Left colon (tissue), 1 donor: ENCODE data around the genes SNTA1 and CHMP4B.

DNA sequence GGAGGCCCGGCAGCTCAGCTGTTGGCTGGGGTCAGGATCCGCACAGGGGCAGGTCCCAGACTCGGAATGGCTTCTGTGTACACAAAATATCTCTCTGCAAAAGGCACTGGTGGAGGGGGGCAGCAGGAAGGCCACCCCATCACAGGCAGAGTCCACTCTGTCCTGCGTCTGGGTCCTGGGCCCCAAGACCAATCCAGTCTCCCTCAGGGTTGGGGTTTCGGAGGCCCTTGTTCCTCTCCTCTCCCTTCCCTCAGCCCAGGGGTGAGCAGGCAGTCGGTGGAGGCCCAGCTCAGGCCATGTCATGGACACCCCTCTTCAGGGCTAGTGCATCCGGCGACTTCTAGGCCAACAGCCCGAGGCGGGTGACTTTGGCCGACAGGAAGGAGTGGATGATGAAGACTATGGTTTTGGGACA is 6.9 kb upstream of the CDK5RAP1 start:
- PRO-cap: no peak

DNA sequence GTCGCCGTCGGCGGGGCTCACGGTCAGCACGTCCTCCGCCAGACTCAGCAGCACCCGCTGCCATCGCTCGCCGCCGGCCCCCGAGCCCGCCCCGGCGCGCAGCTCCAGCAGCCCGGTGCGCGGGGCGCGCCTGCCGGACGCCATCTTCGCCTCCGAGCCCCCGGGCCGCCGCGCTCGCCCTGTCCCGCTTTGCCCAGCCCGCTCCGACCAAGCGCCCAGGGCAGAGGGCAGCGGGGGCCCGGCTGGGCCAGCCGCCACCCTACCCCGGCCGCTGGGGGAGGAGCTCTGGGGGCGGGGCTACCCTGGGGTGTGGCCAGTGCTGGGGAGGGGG is at the start of gene SNTA1:
SNTA1 (minus strand) TSS at position 287 of the 331 bp plus-strand sequence.
- PRO-cap: bidirectional peak, plus-strand start outside the sequence, minus-strand start at position 191 of the sequence

DNA sequence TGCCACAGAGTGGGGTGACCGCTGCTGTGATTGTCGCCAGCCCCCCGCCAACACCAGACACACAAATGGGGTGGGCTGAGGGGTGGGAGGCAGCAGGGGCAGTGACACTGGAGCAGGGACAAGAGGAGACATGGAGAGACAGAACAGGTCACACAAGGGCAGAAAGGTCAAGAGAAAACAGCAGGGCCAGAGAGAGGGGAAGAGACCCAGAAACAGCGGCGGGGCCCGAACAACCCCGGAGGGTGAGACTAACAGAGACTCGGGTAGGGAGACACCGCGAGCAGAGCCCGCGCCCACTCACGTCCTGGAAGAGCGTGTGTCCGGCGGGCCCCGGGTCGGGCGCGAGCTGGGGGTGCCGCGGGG is 324 bp downstream of the NECAB3 start:
- PRO-cap: no peak

DNA sequence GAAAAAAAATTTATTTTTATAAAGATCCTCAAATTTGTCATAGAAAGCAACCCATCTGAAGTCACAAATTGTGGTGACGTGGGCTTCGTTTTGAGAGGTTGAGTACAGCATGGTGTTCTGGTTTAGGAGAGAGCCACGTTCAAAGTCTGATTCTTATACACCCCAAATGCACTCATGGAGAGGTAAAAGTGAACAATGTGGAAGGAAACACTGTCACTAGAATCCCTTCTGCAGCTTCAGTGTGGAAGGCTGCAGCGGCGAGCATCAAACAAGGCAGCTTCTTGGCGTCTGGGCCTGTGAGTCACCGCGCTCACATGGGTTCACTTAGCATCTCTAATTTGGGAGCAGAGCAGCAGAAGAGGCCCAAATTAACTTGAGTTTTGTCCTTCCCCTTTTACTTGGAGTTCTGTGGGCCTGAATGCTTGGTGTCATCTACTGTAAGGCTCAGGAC is 10.9 kb upstream of the E2F1 start:
- PRO-cap: no peak

- PRO-cap: unidirectional peak, plus-strand start at chr20:33811350; unidirectional peak, plus-strand start at chr20:33811431
Measured at GRCh38 chr20:33810770-33811798, at the start of gene CHMP4B. CHMP4B (plus strand) TSS chr20:33811348.

DNA sequence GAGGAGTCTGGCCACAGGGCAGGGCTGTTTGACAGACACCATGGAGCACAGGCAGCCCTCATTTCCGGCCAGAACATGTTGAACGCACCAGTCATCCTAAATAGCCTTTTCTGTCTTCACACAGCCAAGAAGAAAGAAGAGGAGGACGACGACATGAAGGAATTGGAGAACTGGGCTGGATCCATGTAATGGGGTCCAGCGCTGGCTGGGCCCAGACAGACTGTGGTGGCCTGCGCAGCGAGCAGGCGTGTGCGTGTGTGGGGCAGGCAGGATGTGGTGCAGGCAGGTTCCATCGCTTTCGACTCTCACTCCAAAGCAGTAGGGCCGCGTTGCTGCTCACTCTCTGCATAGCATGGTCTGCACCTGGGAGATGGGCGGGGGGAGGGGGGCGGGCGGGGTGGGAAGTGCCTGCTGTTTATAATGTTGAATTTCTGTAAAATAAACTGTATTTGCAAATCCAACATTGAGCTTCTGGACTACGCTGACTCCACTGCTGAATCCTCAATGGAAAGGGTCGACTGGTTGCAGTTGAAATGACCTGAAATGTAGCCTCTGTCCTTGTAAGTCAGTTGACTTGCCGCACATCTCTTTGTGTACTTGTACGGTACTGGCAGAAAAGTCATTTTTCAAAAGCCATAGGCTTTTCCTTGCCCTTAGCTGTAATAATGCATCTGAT is 42.4 kb downstream of the CHMP4B start:
- PRO-cap: no peak

DNA sequence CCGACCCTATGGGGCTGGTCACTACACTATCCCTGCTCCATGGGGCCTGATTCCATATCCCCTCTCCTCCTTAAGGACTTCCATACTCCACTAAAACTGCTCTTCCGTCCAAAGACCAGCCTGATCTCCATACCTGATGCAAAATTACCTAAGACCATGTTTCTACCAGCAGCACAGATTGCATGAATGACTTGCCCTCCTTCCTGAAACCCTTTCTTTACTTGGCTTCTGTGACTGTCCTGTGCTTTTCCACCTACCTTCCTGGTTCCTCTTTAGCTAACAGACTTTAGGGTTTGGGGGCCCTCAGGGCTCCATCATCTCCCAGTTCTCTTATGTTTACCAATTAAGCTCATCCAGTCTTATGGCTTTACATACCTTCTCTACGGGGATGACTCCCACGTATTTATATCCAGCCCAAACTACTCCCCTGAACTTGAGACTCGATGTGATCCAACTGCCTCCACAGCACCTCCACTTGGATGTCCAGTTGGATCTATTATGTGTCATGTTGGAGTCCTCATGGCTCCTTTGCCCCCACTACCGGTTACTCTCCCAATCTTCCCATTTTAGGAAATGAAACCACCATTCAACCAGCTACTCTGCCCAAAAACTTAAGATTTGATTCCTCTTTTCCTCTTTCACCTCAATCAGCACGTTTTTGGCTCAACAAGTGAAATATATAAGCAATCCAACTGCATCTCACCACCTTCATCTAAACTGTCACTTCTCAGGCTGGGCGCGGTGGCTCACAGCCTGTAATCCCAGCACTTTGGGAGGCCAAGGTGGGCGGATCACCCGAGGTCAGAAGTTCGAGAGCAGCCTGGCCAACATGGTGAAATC is 3.8 kb downstream of the AHCY start:
- PRO-cap: no peak

GRCh38 chr20:34300784-34301491 is 2.2 kb downstream of the AHCY start:
- PRO-cap: no peak

- PRO-cap: no peak
Measured at GRCh38 chr20:34713721-34714099, 9.6 kb downstream of the TP53INP2 start.

- PRO-cap: no peak
Measured at GRCh38 chr20:34863273-34863792, 9.3 kb downstream of the GGT7 start.

DNA sequence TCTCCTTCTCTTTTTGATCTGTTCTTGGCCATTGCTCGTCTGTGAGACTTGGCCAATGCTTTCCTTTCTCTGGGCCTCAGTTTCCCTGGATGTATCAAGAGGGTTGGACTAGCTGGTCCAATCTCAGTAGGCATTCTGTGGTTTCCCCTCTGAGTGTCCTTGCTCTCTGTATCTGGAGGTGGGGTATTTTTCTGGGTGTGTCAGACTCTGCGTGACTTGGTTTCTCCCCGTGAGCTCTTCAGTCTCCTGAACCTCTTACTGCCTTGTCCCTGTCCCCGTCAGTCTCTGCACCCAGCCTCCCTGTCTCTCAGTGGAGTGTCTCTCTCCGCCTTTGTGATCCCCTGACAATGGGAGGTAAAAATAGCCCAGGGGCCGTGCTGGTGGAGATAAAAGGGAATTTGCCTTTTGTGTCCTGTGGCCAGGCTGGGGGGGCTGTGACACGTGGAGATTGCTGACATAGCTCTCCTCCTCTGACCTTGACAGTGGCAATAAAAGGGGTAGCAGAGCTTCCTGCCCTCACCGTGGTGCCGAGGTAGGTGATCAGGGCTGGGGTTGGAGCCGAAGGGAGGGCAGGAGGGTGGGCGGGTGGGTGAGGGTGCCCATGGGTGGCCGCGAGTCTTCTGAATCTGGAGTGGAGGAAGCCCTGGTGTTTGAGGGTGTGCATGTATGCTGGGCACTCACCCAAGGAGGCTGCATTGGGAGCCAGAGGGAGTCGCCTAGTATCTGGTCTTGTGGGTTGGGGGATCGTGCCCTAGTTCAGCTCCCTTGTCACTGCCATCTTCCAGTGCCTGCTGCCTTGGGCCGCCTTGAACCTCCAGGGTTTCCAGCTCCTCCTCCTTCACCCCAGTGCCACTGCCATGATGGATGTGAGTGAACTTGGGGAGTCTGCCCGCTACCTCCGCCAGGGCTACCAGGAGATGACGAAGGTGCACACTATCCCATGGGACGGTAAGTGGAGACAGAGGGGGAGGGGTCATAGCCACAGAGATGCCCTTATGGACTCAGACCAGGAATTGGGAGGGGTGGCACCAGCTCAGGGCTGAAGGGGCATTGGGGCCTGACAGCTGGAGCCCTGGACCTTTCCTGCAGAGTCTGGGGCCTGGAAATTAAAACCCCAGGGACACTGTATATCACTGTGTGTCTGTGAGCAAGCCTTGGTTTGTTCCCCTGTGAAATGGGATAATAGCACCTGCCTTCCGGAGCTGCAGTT is 21.9 kb downstream of the MYH7B start:
- PRO-cap: no peak

DNA sequence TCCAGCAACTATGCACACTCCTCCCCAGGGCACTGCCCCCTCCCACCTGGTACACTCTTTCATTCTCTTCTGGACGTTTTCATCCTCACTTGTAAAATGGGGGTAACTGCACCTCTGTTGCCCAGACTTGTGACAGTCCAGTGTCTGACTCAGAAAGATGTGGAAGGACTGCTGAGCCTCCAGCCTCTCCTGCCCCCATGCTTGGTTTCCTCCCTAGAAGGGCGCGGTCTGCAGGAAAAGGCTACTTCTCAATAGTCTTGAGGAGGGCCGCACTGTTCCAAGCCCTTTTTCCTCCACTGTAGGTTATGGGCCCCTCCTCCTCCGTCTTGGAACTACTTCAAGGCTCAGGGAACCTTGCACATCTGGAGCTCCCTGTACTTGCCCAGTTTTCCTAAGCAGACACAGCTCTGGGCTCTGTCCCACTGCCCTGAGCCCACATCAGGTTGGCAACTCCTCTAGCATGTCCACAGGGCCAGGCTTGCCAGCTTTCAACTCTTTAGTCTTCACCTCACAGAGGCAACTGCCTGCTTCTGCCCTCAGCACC is 64.8 kb downstream of the MYH7B start:
- PRO-cap: no peak

DNA sequence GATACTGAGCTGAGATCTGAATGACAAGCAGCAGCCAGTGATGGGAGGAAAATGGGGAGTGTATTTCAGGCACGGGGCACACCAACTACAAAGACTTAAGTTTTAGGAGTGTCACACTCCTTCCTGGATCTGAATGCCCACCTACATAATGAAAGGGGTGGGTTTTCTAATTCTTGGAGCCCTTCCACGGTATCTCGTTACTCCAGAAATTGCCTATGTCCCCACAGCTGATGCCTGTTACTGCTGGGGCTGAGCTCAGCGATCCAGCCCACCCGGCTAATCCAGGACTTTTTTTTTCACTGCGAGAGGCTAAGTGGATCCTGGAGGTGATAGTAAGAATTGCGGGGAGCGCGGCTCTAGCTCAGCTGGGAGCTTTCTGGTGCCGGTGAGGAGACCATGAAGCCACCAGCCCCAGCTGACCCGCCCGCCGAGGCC is 775 bp downstream of the EDEM2 start:
- PRO-cap: no peak

GRCh38 chr20:35227008-35227918 is 773 bp downstream of the MMP24 start:
- PRO-cap: no peak

- PRO-cap: no peak
Measured at GRCh38 chr20:35251972-35252549, 25.6 kb downstream of the MMP24 start.

GRCh38 chr20:35265707-35266067 is 12.2 kb downstream of the MMP24OS start:
- PRO-cap: no peak

- PRO-cap: no peak
Measured at GRCh38 chr20:35276012-35276546, 1.8 kb downstream of the MMP24OS start.

- PRO-cap: no peak
Measured at GRCh38 chr20:35359415-35360182, 52.2 kb downstream of the UQCC1 start.

DNA sequence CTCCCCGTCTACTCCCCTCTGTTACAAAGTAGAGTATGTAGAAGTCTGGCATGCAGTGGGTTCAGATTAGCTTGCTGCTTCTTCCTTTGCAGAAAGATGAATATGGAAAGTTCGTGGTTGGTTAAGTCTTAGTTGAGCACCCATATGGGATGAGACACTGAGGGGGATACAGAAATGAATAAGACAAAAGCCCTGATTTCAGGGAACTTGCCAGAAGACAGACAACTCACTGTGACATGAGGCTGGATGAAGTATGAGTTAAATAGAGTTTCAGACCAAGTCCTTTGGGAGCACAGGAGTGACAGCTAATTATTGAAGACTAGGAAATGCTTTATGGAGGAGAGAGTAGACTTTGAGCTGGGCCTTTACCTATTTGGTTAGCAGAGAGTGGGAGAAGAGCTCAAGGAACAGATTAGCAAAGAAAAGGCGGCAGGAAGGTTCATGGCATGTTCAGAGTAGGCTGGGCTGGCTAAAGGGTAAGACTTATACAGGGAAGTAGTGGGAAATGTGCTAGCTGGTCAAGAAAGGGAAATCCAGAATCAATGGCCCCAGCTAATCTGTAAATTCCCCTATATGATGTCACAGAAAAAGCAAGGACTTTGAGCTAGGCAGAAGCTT is 18.8 kb downstream of the CEP250 start:
- PRO-cap: no peak

DNA sequence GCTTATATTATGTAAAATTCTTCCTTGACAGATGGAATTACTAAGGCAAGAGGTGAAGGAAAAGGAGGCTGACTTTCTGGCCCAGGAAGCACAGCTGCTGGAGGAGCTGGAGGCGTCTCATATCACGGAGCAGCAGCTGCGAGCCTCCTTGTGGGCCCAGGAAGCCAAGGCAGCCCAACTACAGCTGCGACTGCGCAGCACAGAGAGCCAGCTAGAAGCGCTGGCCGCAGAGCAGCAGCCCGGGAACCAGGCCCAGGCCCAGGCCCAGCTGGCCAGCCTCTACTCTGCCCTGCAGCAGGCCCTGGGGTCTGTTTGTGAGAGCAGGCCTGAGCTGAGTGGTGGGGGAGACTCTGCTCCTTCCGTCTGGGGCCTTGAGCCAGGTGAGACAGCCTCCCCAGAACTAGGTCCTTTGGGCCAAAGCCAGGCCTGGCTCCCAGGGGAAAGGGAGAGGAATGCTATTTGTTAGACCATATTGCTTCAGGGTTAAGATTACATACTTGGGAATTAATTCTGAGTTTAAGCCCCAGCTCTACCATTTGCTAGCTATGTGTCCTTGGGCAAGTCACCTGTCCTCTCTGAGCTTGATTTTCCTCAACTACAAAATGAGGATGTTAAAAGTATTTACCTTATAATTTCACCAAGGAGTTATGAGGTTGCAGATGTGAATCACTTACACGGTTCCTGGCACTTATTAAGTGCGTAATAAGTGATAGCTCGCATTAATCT is 31.6 kb downstream of the C20orf173 start:
- PRO-cap: no peak